Mesenchymal stem cell of adipose (primary cell): Measurements from ENCODE around the gene APOL4.

GRCh38 chr22:33875081-33876083 is 44.9 kb downstream of the LARGE1 start:
- CAGE, long polyA plus RNA, result no peak

GRCh38 chr22:34841094-34841955 is 224.6 kb upstream of the ISX start:
- CAGE, long polyA plus RNA, result no peak

DNA sequence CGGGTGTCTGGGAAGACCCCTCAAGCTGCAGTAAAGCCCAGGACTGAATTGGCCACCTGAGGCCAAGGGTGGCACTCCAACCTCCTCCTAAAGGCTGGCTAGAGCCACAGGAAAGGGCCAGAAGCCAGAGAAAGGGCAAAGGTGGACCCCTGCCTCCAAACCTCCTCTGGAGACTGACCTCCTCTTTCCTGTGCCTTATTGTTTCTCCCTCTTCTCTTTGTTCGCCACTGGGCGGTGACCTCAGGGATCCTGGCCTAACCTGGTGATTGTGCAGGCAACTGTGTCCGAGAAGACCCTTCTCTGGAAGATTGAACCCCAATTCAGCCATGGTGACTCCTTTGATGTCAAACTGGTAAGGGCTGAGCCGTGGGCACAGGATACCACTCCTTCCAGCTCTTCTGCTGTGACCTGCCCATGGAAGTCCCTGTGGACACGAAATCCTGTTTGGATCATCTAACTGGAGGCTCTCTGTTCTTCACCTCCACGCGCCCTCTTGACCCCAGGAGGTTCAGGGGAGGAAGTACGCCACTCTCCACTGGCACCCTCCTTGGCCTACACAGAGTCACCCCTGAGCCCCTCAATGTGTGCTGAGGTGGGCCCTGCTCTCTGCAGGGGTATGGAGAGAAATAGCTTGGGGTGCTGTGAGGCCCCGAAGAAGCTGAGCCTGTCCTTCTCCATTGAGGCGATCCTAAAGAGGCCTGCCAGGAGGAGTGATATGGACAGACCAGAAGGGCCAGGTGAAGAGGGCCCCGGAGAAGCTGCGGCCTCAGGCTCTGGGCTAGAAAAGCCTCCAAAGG is 748 bp downstream of the ISX start:
- CAGE, long polyA plus RNA, result no peak

DNA sequence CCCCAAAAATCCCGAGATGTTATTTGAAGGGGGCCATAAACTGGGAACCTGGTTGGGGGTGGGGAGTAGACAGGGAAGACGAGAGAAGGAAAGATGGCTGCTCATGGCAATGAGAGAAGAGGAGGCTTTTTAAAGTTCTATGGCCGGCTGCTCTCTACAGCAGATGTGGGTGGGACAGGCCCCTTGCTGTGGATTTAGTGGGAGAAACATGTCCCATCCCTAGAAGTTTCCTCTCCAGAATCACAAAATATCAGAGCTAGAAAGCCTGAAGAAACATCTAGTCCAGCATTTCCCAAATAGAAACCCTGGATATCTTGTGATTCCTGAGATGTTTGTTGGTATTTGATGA is 38.1 kb downstream of the ISX start:
- CAGE, long polyA plus RNA, result no peak

- CAGE, long polyA plus RNA, result no peak
Observed at GRCh38 chr22:35314167-35314582, 14.5 kb downstream of the TOM1 start.

- CAGE, long polyA plus RNA, result no peak
Observed at GRCh38 chr22:35314583-35315459, 15.1 kb downstream of the TOM1 start.

GRCh38 chr22:35316351-35316838 is 16.7 kb downstream of the TOM1 start:
- CAGE, long polyA plus RNA, result no peak

DNA sequence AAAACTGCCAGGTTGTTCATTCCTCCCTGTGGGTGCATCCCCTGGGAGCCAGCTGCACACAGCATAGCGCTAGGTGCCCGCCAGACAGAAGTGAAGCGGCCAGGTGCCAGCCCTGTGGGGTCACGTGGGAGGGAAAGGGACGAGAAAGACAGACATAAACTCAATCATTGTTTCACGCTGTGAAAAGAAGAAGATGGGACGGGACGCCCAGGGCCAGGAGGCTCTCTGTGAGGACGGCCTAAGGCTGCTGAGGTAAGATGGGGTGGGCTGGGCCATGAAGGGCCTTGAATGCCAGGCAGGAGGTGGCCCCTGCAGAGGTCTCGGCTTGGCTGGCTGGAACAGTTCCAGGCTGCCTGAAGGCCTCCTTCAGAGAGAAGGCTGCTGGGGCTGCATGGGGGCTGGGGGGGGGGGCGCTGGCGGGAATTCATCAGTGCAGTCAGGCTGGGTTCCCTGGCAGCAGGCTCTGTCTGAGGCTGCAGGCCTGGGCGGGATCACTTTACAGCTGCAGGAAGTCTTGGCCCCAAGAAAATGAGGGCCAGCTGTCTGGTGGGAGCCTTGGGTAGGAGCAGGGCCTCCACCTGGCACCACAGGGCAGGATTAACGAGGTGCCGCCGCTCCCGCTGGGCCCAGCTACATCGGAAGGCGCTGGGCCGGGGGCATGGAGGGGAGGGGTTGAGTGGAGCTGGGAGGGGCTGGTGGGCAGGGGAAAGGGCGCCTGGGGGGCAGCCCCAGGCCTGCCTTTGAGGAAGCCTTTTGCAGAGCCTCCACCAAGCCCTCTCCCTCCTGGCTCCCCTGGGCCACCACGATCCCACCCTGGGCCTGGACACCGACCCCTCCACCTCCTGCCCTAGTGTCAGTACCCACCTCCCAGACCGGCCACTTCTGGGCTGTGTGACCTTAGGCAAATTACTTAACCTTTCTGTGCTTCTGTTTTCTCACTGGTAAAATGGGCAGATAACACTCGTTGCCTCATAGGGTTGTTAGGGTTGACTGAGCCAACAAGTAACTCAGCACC is 31.1 kb upstream of the HMOX1 start:
- CAGE, long polyA plus RNA, result no peak

DNA sequence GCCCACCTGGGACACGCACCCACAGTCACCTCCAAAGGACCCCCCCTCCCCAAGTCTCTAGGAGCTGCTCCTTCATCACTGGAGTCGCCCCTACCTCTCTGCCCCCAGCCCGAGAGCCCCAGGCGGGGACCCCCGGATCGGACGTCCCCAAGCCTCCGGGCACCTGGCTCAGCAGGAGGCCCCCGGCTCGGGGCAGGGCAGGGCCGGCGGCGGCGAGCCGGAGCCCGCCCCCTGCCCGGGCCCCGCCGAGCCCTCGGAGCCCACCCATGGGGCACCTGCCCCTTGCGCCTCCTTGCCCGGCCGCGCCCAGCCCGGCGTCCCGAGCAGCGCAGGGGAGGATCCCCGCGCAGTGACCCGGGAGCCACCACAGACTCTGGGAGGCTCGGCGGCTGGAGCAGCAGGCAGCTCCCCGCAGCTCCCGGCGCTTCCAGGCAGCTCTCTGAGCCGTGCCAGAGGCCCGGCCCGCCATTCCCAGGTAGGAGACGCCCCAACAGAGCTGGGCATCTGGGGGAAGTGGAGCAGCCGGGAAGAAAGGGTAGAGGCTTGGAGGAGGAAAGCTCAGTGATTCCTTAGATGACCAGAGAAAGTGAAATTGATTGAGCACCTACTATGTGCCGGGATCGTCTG is 508 bp downstream of the RASD2 start:
- CAGE, long polyA plus RNA, result no peak

GRCh38 chr22:35638360-35639124 is 9.7 kb upstream of the APOL6 start:
- CAGE, long polyA plus RNA, result no peak

DNA sequence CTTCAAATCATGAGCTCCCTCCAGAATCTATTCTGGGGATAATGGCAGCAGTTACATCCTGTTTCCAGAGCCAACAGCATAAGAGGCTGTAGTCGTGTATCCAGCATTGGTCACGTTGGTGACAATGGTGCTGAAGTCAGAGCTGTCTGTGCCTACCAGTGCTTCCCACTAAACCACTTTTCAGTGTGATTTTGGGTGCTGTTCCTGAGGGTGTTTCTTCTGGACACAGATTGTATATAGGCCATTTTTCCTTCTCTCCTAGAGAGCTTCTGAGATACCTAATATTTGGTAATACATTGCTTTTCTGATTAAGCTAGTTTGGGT is 33.2 kb upstream of the APOL5 start:
- CAGE, long polyA plus RNA, result no peak

DNA sequence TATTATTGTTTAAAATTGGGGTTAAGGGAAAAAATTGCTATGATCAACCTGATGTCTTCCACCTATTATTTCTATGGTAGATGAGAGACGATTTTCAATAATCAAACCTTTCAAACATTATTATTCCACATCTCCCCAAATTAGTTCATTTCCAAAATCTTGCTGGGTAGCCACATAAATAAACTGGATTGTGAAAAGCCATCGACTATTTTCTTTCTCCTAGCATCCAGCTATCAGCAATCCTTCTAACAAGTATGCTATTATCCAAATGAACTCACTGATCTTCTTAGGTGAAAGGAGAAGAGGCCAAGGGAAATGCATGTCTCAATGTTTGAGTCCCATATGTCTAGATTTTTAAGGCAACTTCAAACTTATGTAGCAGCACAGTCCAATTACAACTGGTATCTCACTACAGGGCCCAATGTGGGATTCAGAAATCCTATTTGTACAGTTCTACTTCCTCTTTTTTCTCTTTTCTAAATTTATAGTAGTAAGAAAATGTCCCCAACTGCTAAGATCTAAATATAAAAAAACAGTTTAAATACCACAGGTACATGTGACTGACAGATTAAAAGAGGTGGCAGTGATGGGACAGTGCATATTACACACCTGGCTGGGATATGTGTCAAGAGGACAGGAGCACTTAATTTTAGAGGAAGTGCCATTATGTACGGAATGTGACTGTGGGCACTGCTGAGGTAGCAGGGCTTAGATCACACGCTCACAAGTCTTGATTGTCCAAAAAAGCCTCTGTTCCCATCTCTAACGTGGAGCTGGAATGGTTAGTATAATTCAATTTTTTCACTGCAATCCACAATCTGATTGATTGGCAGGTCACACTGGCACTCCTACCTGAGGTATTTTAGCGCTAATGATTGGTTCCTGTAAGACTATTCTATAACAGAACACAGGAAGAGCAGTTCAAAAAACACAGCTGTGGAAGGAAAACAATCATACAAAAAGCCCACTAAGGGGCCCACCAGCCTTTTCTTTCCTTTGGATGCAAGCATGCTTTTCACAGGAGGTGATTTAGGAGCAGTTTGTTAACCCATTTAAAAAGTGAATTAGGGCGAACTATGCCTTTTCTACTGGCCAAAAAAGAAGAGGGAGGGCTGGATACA is 34.4 kb downstream of the APOL5 start:
- CAGE, long polyA plus RNA, result no peak

GRCh38 chr22:36159071-36159559 is 1.4 kb downstream of the APOL3 start:
- CAGE, long polyA plus RNA, result no peak

DNA sequence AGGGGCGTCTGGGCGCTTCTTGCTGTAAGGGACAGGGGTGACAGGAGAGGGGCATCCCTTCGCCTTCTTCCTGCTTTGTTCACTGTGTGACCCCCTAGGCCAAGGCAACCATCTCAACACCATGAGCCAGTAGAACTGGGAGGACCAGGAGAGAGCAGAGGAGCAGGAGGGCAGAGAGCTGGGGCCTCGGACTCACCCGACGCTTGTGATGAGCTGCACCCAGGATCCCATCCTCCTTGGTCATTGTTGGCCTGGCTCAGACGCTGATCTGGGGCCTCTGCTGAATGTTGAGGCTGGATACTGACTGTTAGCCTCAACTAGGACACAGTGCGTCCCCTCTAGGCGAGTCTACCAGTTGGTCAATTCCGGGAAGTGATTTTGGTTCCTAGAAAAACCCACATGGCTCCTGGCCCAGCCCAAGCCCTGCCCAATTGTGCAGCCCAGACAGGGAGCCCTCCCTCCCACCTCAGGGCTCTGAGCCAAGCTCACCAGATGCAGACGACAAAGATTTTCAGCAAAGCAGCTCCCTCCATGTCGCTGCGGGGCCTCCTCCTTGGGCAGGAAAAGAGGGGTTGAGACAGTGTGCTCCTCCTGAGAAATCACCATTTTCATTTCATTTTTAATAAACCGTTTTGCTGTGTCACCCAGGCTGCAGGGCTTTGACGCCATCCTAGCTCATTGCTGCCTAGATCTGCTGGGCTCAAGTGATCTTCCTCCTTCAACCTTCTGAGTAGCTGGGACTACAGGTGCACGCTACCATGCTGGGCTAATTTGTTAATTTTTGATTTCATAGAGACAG is at the start of gene APOL4:
Gene APOL4 (minus strand): TSS at position 306 of the 799 bp plus-strand sequence.
- CAGE, long polyA plus RNA, result no peak

- CAGE, long polyA plus RNA, result no peak
Observed at GRCh38 chr22:36237370-36237820, 1.9 kb downstream of the APOL2 start.

GRCh38 chr22:36258397-36259792 is 6.0 kb downstream of the APOL1 start:
- CAGE, long polyA plus RNA, result no peak

GRCh38 chr22:36289904-36290203 is 36.9 kb downstream of the APOL1 start:
- CAGE, long polyA plus RNA, result no peak

- CAGE, long polyA plus RNA, result no peak
Observed at GRCh38 chr22:36301223-36302415, 48.7 kb downstream of the APOL1 start.

GRCh38 chr22:36321302-36321887 is 66.4 kb downstream of the MYH9 start:
- CAGE, long polyA plus RNA, result no peak

DNA sequence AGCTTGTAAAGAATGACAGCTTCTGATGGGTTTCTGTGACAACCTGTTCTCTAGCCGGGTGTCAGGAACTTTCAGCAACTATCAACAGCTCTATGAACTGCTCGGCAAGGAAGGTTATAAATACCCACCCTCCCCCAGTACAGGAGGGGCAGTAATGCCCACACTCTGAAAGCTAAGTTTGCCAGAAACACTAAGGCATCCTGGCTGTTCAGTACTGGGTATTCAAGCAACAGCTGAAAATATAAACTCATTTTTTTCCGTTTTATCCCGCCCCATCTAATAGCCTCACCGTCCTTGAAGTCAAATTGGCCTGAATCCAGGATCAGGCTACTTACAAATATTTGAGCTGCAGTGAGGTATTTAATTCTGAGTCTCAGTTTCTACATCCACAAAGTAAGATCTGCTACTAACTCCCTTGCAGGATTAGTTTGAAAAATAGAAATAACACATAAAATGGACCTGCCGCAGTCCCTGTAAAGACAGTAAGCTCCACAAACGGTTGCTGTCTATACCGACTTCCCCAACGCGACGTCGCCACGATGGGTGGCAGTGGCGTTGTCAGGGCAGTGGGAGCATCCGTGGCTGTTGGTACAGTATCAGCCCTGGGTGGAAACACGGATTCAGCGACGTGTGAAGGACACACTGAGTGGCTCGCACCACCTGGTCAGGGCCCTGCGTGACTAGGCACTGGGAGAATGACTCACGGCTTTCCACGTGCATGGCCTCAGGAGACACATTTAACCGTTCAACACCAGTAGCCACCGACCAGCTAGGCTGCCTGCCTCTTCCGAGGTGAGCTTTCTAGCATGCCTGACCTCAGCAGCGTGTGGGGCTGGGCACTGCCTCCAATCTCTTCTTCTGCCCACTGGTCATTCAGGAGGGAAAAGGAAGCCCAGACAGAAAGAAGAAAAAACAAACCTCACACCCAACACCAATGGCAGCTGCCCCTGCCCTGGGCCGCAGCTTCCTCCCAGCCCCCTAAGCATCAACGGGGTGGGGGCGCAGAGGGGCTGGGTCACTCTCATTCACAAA is 59.3 kb downstream of the MYH9 start:
- CAGE, long polyA plus RNA, result no peak